ENCODE results near the genes SSRP1, PRG3, OR9I1 and OR10W1.

DNA sequence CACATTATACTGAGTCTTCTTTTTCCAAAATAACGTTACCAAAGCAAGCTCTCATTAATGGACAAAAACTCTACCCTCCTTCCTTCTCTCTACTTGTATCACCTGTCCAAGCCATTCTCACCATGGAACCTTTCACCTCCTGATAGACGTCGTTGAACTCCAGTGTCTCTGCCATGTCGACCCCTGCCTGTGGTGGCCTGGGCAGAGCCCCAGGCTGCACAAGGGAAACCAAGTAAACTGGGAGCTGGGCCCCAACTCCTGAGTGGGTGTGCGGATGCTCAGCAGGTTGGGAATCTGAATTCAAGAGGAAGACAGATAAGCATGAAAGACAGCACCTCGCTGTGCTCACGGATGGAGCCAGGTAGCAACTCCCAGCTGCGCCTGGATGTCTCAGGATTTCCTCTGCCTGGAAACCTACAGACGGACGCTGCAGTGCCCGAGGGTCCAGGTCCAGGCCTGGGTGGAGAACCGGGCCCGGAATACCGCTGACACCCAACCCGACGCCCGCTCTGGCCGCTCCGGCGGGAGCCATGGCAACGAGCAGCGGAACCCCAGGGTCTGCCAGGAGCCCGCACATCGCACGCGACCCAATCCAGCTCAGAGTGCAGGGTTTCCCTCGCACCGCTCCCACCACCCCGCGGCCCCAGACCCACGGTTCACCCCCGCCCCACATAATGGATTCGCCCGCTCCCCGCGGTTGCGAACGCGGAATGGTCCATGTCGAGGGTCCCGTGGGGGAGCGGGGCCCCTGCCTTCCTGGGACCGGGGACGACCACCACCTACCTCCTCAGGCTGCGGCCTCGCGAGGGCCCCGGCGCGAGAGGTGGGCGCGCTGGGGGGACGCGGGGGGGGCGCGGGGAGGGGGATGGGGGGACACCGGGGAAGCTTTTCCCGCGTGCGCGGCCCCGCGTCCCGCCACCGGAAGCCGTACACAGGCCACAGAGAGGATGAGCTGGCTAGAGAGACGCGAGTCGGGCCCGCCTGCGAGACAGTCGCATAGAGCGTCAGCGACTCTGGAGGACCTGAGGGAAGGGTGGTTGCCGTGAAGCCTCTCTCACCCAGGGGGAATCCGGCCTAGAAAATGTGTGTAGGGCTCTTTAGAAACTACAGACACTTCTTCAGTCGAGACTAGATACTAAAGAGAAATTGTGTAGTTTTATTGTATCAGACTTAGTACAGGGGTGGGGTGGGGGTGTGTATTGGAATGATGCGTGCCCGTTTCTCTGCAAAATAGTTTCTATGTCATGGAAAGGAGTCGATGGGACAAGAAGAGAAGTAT, at the start of gene SSRP1:
Gene SSRP1 (minus strand): TSS at position 946 of the 1,279 bp plus-strand sequence.
- PRO-cap, 6 experiments: peak in 6 of 6 experiments; most common plus-strand start position 1,007 of the sequence (in 5); most common minus-strand start position 924 of the sequence (in 6)
- RAMPAGE, long total RNA, 2 experiments: no peak in any of the 2 experiments
- RRBS: 2% methylated on average over 28 of the region's 80 CpGs

DNA sequence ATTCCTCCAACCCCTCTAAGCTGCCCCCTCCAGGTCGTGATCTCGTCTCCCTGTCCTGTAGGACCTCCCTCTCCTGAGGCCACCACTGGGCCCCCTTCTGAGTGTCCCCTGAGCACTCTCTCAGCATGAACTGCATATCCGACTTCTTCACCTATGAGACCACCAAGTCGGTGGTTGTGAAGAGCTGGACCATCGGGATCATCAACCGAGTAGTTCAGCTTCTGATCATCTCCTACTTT, 193 bp downstream of the P2RX3 start:
- PRO-cap, 6 experiments: no peak in any of the 6 experiments
- RAMPAGE, long total RNA, 2 experiments: no peak in any of the 2 experiments
- RRBS: no CpG with 5 or more reads among the region's 6 CpGs

DNA sequence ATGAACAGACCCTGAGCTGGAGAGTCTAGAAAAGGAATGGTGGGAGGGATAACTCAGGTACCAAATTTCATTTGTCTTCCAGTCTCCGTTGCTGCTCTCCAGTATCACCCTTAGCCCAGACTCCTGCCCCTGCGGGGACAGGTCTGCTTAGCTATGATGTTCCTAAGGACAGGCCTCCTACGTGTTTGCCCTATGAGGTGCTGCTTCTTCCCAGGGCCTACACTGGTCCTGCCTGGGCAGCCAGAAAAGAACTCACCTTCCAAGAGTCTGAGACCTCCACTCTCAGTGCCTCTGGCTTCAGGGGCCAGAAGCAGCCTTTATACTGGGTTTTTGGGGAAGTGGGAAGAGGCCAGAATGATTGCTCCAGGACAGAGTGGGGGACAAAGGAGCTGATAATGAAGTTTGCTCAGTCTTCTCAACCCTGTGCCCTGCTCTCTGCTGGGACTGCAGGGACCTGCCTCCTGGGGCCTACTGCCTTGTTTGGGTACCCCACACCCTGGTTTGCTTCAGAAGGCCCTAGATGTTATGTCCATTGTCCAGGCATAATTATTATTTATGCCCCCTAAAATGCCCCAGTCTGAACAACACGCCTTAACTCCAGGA, at the start of gene PRG3:
Gene PRG3 (minus strand): TSS at position 293 of the 603 bp plus-strand sequence.
- PRO-cap, 6 experiments: no peak in any of the 6 experiments
- RAMPAGE, long total RNA, 2 experiments: no peak in any of the 2 experiments
- RRBS: no CpG with 5 or more reads among the region's 4 CpGs

DNA sequence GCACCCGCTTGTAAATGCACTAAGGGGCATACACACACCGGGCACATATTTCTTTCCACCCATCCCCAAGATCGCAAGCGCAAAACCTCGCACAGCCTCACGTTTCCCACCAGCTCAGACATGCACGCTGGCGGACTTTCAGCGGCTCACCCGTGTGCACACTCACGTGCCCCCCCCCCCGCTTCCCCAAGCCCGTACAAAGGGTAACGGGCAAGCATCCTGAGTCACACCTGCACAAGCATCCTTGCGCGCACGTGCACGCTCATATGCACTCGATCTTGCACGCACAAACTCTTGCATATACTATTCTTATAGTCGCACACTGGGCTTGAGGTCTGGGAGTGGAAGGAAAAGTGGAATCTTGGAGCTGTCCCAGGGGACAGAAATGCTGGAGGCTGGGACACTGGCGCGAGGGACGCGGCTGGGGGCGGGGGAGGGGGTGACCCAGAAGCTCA, 523 bp upstream of the RTN4RL2 start:
- PRO-cap, 6 experiments: no peak in any of the 6 experiments
- RAMPAGE, long total RNA, 2 experiments: no peak in any of the 2 experiments
- RRBS: 3% methylated on average over 2 of the region's 26 CpGs

- PRO-cap, 6 experiments: no peak in any of the 6 experiments
- RAMPAGE, long total RNA, 2 experiments: no peak in any of the 2 experiments
- RRBS: 2% methylated on average over 37 of the region's 80 CpGs
These were observed 22.5 kb downstream of the RTN4RL2 start for GRCh38 chr11:57482390-57483701.

DNA sequence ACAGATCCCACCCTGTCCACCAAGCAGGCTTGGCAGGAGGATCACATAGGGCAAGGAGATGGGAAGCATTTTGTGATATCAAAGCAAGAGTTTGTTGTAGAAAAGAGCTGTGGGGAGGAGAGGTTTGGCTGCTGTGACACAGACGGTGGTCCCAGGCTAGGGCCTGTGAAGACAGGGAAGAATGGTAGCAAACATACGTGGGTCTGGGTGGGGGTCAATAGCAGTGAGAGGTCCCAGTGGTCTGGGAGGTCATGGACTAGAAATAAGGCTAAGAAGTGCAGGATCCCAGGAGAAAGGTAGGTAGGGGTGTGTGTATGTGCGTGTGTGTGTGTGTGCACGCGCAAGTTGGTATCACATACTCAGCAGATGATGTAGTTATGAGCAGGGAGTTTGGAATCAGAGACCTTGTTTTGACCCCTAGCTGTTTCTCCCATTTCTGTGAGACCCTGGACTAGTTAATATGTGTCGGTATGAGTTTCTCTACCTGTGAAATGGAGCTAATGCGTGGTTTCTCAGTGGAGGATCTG, 1.2 kb downstream of the SERPING1 start:
- PRO-cap, 6 experiments: no peak in any of the 6 experiments
- RAMPAGE, long total RNA, 2 experiments: no peak in any of the 2 experiments
- RRBS: no CpG with 5 or more reads among the region's 7 CpGs

GRCh38 chr11:57672381-57673276, 4.7 kb downstream of the ZDHHC5 start:
- PRO-cap, 6 experiments: no peak in any of the 6 experiments
- RAMPAGE, long total RNA, 2 experiments: no peak in any of the 2 experiments
- RRBS: no CpG with 5 or more reads among the region's 9 CpGs

DNA sequence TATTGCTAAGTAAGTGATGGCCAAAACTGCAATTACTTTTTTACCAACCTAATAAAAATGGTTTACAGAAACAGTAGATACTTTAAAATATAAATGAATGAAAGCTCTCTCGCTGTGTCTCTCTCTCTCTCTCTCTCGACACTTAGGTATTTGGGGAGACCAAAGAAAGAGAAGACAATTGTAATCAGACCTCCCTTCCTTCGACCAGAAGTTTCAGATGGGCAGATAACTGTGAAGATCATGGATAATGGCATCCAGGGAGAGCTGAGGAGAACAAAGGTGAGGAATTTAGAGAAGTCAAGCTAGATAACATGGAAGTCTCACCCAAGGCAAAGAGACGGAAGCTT, 18.4 kb downstream of the MED19 start:
- PRO-cap, 6 experiments: no peak in any of the 6 experiments
- RAMPAGE, long total RNA, 2 experiments: no peak in any of the 2 experiments
- RRBS: no CpG with 5 or more reads among the region's 4 CpGs

DNA sequence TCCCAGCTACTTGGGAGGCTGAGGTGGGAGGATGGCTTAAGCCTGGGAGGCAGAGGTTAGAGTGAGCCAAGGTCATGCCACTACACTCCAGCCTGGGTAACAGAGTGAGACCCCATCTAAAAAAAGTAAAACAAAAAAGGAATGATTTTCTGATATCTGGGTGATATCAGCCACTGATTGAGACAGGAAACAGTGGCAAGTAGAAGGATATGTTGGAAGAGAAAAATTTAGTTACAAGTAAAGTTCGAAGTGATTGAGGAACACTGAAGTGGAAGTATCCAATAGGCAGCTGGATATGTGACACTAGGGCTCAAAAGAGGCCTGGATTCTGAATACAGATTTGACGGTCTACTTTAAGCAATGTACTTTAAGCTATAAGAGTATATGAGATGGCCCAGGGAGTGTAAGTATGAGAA, 65.5 kb downstream of the CTNND1 start:
- PRO-cap, 6 experiments: no peak in any of the 6 experiments
- RAMPAGE, long total RNA, 2 experiments: no peak in any of the 2 experiments
- RRBS: no CpG with 5 or more reads among the region's 2 CpGs

GRCh38 chr11:58125287-58125699, at the start of gene OR9I1:
OR9I1 (minus strand) TSS chr11:58125530.
- PRO-cap, 6 experiments: no peak in any of the 6 experiments
- RAMPAGE, long total RNA, 2 experiments: no peak in any of the 2 experiments
- RRBS: no CpG with 5 or more reads among the region's 2 CpGs

GRCh38 chr11:58268016-58268664, at the start of gene OR10W1:
OR10W1 (minus strand) TSS chr11:58268260.
- PRO-cap, 6 experiments: no peak in any of the 6 experiments
- RAMPAGE, long total RNA, 2 experiments: no peak in any of the 2 experiments
- RRBS: no CpG with 5 or more reads among the region's 3 CpGs

DNA sequence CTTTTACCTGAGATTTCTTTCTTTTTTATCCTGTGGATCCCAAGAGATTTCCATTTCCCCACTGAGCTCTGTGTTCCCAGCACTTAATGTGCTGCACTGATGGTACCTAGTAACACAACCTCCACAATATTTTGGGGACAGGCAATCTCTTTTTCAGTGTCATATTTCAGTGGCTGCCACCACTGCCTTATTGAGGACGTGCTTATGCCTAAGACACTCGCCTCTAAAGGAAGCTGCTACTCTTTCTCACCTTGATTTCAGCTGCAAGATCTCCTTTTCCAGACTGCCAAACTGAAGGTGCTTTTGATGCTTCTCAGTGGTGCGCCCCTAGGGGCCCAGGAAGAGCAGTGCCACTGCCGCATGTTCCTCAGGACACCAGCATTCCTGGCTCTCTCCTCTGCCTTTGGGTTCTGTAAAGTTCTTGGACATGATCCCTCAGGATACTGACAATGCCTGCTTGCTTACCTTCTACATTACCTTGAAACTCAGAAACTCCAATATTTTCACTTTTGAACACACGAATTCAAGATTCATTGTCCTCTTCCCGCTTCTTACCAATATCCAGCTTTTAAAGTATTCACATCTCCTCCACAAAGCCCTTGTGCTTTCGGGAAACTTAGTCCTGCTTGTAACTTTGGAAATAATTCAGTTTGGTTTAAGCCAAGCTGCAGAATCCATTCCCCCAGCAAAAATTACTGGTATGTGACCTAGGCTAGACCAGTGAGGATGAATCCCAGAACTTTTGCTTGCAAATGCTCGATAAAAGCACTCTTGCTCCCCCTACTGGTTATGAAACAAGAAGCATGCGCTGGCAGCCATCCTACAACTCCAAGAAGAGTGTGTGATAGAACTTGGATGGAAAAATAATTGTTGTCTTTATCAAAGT, 16.3 kb upstream of the OR5B21 start:
- PRO-cap, 6 experiments: no peak in any of the 6 experiments
- RAMPAGE, long total RNA, 2 experiments: no peak in any of the 2 experiments
- RRBS: no CpG with 5 or more reads among the region's 9 CpGs

DNA sequence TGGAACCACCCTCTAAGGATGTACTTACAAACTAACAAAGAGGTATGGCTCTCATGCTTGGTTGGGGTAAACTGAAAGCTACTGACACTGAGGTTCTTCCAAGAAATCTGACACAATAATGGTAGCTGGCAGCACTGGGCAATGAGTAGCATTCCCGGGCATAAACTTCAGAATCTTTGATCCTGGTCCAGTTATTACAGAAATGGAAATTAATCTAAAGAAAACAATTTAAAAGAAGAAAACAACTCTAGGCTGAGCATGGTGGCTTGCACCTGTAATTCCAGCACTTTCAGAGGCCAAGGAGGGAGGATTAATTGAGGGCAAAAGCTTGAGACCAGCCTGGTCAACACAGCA, 1.8 kb downstream of the GLYAT start:
- PRO-cap, 6 experiments: no peak in any of the 6 experiments
- RAMPAGE, long total RNA, 2 experiments: no peak in any of the 2 experiments
- RRBS: no CpG with 5 or more reads among the region's 1 CpG

DNA sequence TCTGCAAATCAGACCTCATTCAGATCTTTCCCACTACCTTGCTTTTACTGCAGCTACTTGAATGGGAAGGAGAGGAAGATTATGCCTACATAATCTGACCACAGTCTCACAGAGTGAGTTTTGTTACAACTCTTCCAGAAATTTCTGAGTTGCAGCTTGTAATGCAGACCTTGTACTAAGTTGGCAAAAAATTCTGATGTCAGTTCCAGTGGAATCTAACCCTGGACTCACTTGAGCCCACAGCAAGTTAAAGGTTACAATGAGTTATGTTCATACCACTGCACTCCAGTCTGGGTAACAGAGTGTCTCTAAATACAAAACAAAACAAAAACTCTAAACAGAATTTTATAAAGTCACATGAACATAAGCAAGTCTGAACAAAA, 1.3 kb downstream of the GLYAT start:
- PRO-cap, 6 experiments: no peak in any of the 6 experiments
- RAMPAGE, long total RNA, 2 experiments: no peak in any of the 2 experiments

- PRO-cap, 6 experiments: no peak in any of the 6 experiments
- RAMPAGE, long total RNA, 2 experiments: no peak in any of the 2 experiments
- RRBS: no CpG with 5 or more reads among the region's 5 CpGs
These were observed 30.6 kb upstream of the GLYAT start for GRCh38 chr11:58762237-58762757.

GRCh38 chr11:58905002-58906352, 33.8 kb upstream of the GLYATL1 start:
- PRO-cap, 6 experiments: peak in 6 of 6 experiments; most common plus-strand start chr11:58905371 (in 1); most common minus-strand start chr11:58905846 (in 6)
- RAMPAGE, long total RNA, 2 experiments: no peak in any of the 2 experiments
- RRBS: 8% methylated on average over 2 of the region's 73 CpGs

DNA sequence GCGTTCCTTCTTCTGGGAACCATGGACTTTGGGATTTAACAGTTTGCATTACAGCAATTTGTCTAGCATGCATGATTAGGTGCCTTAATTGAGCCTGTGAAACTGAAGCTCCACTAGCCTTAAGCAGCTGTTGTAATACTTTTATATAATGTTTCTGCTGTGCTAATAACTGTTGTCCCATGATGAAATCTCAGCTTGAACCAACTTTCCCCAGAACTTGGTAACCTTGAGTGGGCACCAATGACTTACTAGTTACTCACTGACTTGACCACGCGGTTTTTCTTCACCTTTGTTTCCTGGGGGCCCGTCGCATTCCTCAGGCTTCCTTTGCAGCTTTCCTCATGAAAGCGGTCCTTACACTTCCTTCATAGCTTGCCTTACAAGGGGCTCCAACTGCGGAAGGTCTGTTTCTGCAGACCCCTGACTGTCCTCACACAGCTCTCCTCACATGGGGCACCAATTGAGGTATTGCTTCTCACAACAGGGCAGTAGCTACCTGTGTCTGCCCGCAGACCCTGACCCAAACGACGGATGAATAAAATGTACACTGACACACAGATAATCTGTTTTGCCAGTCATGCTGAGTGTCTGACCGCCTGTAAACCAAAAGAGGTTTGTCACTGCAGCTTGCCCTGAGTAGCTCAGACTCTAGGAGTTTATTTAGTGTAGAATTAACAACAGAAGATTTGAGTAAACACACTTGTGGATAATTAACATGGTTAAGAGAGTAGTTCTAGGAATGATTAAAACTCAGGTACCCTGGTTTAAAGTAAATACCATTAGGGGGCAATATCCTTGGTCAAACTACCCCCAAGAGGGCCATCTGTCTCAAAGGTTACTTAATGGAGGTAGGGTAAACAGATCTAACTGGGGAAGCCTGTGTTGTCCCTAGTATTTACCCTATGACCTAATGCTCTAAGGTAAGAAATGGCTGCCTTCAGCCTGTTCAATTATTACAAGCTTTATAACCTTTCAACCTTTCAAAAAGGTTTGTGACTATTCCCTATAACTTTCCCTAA, 10.9 kb upstream of the GLYATL1 start:
- PRO-cap, 6 experiments: no peak in any of the 6 experiments
- RAMPAGE, long total RNA, 2 experiments: no peak in any of the 2 experiments
- RRBS: no CpG with 5 or more reads among the region's 11 CpGs

DNA sequence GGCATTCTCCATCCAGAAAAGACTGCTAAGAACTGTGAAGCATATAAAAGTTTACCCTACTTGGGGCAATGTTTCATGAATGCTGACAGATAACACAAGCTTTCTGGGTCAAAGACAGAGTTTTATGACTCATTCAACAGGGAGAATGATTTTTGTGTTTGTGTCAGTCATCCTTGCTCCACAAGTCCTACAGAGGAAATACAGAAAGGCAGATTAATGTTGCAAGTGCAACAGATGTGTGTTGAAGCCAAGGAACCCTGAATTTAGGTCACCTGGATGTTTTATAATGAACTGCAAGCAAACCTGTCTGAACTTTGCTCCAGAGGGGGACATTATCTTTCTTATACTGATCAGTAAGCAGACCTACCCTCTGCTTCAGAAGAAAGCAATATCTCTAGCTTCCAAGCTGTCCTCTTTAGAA, 2.7 kb downstream of the GLYATL1 start:
- PRO-cap, 6 experiments: no peak in any of the 6 experiments
- RAMPAGE, long total RNA, 2 experiments: no peak in any of the 2 experiments

GRCh38 chr11:58963407-58963758, 24.1 kb downstream of the GLYATL1 start:
- PRO-cap, 6 experiments: no peak in any of the 6 experiments
- RAMPAGE, long total RNA, 2 experiments: no peak in any of the 2 experiments
- RRBS: no CpG with 5 or more reads among the region's 11 CpGs

- PRO-cap, 6 experiments: no peak in any of the 6 experiments
- RAMPAGE, long total RNA, 2 experiments: no peak in any of the 2 experiments
- RRBS: no CpG with 5 or more reads among the region's 4 CpGs
These were observed 2.8 kb downstream of the FAM111A start for GRCh38 chr11:59145410-59145810.

All from heart left ventricle (tissue), 7 donors.